Right atrium auricular region (tissue), 2 donors: Measurements from ENCODE around the gene MICALL2.

GRCh38 chr7:1124922-1125474 lies 13.0 kb downstream of the C7orf50 start:
- PRO-cap = unidirectional peak, minus-strand start at chr7:1125077
- RAMPAGE, long total RNA, 2 experiments = no peak in any of the 2 experiments

DNA sequence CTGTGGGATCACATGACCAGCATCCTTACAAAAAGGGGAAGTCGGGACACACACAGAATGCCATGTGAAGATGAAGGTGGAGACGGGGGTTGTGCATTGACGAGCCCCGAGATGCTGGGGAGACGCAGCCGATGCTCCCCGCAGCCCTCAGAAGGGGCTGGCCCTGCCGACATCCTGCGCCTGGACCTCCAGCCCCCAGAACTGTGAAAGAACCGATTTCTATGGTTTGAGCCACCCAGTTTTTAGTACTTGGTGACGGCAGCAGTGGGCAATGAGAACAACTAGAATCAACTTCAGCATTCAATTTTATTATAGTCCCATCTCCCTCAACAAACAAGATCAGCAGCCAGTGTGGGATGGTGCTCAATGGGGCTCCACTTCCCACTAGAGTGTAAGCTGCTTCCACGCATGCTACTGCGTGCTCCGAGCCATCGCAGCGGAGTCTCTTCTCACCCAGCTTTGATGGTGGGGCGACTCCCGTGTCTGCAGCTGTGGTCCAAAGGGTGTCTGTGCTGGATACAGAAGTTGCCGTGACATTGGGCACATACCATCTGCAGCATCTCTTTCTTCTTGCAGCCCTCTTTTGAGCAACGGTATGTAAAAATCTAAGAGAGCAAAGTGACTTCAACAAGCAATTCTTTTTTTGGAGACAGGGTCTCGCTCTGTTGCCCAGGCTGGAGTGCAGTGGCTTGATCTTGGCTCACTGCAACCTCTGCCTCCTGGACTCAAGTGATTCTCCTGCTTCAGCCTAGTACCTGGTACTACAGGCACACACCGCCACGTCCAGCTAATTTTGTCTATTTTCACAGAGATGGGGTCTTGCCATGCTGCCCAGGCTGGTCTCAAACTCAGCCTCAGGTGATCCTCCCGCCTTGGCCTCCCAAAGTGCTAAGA lies 7.1 kb downstream of the ZFAND2A start:
- PRO-cap = no peak
- RAMPAGE, long total RNA, 2 experiments = no peak in any of the 2 experiments

DNA sequence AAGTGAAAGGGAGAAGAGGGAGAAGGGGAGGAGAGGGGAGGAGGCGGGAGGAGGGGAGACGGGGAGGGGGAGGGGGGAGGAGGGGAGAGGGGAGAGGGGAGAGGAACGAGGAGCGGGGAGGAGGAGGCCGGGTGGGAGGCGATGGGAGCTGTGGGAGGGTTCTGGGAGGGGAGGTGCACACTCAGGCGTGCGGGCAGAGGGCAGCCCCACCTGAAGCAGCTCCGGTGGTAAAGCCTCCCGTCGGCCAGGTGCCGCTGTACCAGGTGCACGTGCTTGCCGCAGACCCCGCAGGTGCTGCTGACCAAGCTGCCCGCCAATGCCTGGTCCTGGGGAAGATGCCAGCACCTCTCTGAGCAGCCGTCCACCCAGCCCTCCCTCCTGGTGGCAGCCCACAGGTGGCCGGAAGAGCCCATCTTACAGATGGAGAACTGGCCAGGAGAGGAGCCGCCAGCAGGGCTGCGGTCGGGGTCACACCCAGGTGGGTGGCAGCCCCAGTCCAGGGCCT lies 12.7 kb downstream of the MICALL2 start:
- PRO-cap = no peak
- RAMPAGE, long total RNA, 2 experiments = no peak in any of the 2 experiments

- PRO-cap = unidirectional peak, minus-strand start at chr7:1459470; unidirectional peak, plus-strand start at chr7:1459937
- RAMPAGE, long total RNA, 2 experiments = no peak in any of the 2 experiments
Measured at GRCh38 chr7:1459068-1460215, at the start of gene MICALL2. Gene MICALL2 (minus strand): TSS chr7:1459470.

- PRO-cap = bidirectional peak, plus-strand start at chr7:1461045, minus-strand start at chr7:1460953
- RAMPAGE, long total RNA, 2 experiments = no peak in any of the 2 experiments
Measured at GRCh38 chr7:1460583-1461722, 1.7 kb upstream of the MICALL2 start.

DNA sequence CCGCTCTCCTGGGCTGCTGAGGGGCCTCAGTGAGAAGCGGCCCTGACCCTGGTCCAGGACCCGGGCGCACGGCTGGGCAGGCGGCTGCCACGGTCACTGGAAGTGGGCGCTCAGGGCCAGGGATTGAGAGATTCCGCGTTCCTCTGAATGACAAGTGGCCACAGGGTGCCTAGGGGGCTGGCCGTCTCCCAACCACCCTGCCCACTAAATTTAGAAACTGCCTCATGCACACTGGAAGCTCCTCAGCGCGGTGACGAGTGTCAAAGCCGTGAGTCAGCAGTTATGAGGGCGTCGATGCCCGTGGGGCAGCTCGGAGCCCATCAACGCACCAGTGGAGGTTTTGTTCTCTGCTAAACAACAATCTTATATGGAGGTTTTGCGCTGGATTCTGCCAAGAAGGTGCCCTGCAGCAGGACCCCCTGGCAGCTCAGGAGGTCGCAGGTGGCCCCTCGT lies 9.1 kb upstream of the INTS1 start:
- PRO-cap = bidirectional peak, plus-strand start at position 271 of the sequence, minus-strand start at position 104 of the sequence
- RAMPAGE, long total RNA, 2 experiments = no peak in any of the 2 experiments

DNA sequence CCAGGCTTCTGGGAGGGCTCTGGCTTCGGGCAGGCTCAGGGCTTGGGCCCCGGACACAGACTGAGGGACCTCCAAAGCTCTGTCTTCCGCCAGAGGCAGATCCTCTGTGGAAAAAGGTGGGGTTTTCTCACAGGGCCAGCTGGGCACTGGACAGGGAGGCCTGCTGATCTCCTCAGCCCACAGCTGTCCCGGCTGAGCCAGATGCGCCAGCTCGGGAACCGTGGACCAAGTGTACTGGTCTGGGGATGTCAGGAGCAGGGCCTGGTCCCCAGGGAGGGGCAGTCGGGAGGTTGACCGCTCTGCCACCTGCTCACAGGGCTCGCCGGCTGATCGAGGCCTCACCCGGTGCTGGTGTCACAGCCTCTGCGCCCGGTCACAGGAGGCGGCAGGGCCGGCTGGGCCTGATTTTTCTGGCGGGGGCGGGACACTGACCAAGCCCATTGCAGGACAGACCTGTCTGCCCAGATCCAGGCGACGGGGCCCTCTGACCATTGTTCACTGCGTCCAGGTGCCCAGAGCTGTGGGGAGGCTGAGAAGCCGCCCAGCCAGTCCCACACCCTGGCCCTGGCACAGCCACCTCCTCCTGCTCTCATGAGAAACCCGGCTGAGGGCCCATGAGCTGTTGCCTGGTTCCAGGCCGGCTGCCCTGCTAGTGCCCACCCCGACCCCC lies 2.9 kb upstream of the TMEM184A start:
- PRO-cap = no peak
- RAMPAGE, long total RNA, 2 experiments = no peak in any of the 2 experiments

- PRO-cap = no peak
- RAMPAGE, long total RNA, 2 experiments = no peak in any of the 2 experiments
Measured at GRCh38 chr7:1919536-1920241, 249.6 kb downstream of the ELFN1 start.

GRCh38 chr7:1924136-1924484 lies 254.0 kb downstream of the ELFN1 start:
- PRO-cap = no peak
- RAMPAGE, long total RNA, 2 experiments = no peak in any of the 2 experiments

DNA sequence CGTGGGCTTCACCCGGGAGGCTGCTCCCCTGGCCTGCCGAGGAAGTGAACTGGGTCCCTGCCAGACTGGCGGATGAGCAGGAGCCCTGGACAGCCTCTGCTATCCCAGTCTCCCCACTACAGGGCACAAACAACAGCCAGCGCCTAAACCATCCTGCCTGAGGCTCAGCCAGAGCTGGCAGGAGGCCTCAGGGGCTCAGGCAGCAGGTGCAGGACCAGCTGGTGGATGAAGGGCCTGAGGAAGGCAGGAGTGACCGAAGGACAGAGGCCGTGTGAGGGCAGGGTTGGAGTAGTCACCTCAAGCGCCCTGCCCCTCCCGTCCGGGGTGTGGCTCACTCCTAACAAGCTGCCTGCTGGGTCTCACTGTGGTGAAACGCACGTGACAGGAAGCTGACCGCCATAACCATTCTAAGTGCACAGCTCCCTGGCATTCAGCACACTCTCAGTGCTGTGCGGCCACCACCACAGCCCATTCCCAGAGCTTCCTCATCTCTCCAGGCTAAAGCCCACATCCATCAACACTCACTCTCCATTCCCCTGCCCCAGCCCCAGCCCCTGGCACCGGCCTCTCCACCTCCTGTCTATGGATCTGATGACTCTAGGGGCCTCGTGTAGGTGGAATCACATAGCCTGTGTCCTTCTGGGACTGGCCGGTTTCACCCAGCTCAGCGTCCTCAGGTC lies 281.1 kb downstream of the ELFN1 start:
- PRO-cap = no peak
- RAMPAGE, long total RNA, 2 experiments = no peak in any of the 2 experiments

DNA sequence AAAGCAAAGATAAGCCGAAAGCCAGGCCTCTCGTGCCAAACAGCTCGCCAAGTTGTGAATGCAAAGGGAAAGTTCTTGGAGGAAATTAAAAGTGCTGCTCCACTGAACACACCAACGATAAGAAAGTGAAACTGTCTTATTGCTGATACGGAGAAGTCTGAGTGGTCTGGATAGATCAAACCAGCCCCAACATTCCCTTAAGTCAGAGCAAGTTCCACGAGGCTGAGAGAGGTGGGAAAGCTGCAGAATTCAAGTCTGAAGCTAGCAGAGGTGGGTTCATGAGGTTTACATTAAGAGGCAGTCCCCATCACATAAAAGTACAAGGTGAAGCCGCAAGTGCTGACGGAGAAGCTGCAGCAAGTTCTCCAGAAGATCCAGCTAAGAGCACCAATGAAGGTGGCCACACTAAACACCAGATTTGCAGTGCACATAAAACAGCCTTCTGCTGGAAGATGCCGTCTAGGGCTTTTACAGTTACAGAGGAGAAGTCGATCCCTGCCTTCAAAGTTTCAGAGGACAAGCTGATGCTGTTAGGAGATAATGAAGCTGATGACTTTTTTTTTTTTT lies 194.7 kb downstream of the MAD1L1 start:
- PRO-cap = no peak
- RAMPAGE, long total RNA, 2 experiments = no peak in any of the 2 experiments

DNA sequence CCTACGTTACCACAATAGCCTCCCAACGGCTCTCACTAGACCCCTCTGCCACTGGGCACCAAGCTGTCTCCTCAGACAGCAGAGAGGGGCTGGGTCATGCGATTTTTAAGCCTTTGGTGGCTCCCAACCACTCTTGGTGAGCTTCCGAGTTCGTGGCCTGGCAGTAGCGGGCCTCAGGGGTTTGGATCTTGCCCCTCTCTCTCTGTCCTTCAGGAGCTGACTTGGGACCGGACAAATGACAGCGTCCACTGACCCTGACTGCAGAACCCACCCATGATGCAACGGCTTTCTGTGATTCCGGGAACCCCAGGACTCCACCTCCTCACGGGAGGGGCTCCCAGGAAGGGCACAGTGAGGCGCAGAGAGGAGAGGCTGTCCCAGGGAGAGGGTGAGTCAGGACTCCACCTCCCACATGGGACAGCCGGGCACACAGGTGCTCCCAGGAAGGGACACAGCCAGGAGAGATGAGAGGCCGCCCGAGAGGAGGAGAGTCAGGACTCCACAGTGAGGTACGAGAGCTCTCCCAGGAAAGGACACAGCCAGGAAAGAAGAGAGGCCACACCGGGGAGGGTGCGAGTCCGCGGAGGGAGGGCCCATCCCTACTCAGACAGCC lies 162.7 kb downstream of the MAD1L1 start:
- PRO-cap = no peak
- RAMPAGE, long total RNA, 2 experiments = no peak in any of the 2 experiments

- PRO-cap = no peak
- RAMPAGE, long total RNA, 2 experiments = no peak in any of the 2 experiments
Measured at GRCh38 chr7:2079485-2080468, 153.0 kb downstream of the MAD1L1 start.

GRCh38 chr7:2137906-2139033 lies 94.5 kb downstream of the MAD1L1 start:
- PRO-cap = no peak
- RAMPAGE, long total RNA, 2 experiments = no peak in any of the 2 experiments

GRCh38 chr7:2225399-2225969 lies 7.3 kb downstream of the MAD1L1 start:
- PRO-cap = no peak
- RAMPAGE, long total RNA, 2 experiments = no peak in any of the 2 experiments

DNA sequence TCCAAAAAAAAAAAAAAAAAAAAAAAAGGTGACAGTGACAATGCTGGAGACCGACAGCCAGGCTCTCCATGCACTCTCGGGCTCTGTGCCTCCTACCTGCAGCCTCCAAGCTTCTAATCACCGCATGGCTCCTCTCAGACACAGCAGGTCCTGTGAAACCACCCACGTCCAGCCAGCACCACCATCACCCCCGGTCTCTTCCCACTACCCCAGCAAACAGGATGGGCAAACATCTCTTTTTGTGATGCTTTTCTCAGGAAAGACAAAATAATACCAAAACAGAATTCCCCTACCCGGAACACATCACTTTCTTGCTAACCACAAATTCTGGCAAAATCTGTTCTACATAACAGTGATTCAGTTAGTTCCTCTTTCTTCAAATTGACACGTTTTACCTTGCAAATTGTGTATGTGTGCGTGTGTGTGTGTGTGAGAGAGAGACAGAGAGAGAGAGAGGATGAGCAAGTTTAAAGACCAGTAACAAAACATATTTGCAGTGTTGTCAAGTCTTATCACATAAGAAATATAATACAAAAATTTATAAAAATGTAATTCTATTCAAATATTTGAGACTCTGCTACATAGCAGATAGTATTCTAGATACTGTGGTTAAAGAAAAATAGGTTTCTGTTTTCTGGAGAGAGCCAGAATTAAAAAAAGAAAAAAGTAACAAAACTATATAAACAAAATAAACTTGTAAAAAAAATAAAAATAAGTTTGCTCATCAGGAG lies 6.4 kb downstream of the SNX8 start:
- PRO-cap = no peak
- RAMPAGE, long total RNA, 2 experiments = no peak in any of the 2 experiments

DNA sequence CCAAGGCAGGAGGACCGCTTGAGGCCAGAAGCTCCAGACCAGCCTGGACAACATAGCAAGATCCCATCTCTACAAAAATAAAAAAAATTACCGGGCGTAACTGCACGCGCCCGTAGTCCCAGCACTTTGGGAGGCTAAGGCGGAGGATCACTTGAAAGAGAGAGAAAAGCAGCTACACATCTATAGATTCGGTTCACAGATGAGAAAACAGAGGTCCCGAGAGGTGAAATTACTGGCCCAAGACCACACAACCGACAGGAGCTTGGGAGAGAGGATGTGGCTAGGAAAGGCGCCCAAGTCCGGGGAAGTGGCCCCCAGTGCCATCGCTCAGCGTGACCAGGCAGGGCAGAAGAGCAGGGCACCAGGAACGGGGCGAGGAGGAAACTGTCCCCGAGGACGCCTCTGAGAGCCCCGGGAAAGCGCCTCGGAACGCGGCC lies 596 bp downstream of the SNX8 start:
- PRO-cap = no peak
- RAMPAGE, long total RNA, 2 experiments = no peak in any of the 2 experiments

DNA sequence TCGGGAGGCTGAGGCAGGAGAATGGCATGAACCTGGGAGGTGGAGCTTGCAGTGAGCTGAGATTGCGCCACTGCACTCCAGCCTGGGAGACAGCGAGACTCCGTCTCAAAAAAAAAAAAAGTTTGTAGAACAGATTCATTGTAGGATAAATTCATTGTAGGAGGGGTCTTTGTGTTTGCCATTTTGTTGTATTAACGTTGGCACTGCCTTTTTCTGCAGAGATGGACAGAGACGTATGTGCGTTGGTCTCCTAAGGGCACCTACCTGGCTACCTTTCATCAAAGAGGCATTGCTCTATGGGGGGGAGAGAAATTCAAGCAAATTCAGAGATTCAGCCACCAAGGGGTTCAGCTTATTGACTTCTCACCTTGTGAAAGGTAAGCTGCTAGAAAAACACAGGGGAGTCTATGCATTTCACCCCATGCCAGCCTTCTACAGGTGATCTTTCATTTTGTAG lies 9.6 kb downstream of the EIF3B start:
- PRO-cap = no peak
- RAMPAGE, long total RNA, 2 experiments = no peak in any of the 2 experiments

DNA sequence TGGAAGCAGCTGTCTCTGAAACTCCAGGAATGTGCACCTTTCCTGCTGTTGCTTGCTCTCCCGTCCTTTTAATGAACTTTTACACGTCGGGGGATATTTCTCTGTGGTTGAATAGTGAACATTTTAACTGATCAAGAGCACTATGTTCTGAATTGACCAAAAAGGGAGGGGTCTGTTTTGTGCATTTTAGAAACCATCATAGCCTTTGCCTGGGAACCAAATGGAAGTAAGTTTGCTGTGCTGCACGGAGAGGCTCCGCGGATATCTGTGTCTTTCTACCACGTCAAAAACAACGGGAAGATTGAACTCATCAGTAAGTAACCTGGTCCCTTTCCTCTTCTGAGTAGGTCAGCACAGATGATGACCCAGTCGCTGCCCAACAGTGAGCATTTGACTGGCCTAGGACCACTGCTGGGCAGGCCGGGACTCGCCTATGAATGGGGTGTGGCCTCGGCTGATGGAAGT lies 17.9 kb downstream of the EIF3B start:
- PRO-cap = no peak
- RAMPAGE, long total RNA, 2 experiments = no peak in any of the 2 experiments

GRCh38 chr7:2378330-2378943 lies 23.8 kb downstream of the EIF3B start:
- PRO-cap = no peak
- RAMPAGE, long total RNA, 2 experiments = no peak in any of the 2 experiments